Cardiac septum (tissue), 1 donor: ENCODE measurements around the genes RNASE4 and CHD8.

DNA sequence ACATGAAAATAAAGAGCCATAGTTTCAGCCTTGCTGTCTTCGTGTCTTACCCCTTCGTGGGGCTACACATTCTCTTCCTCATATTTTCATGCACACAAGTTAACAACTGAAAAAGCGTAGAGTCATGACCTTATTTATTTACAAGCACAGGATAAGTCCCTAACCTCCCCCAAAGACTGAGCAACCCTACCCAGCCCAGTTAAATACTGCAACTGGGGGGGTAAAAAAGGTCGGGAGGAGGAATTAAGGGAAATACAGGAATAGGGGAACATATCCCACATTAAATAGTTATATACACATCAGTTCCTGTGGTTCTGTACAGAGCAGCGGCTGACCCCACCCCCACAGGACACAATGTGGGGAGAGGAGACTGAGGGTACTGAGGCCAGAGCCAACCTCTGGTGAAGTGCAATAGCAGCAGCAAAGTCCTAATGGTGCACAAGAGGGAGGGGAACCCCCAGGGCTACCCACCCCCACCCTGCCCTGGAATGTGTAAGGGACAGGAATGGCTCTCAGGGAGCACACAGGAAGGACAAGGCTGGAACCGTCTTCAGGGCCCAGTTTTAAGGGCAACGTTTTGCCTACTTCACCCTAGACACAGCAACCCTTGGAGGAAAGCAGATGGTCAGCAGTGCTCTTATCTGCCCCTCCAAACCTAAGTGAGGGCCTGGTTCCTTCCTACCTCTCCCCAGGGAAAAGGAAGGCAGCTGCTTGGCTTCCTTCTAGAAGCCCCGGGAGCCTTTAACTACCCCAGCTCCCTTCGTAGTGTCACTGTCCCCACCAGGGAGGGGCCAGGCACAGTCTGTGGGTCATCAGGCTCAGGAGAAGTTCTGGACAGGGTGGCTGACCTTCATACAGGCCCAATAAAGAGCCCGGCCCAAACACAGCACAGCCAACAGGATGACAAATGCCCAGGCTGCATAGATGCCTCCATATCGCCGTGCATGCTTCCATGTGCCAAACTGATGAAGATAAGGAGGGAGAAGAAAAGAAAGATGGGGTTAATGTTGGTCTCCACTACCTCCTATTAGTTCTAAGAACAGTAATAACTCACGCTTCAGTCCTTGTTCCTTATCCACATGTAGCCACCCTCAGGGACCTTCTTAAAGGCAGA is 3.1 kb downstream of the APEX1 start:
- PRO-cap: no peak

DNA sequence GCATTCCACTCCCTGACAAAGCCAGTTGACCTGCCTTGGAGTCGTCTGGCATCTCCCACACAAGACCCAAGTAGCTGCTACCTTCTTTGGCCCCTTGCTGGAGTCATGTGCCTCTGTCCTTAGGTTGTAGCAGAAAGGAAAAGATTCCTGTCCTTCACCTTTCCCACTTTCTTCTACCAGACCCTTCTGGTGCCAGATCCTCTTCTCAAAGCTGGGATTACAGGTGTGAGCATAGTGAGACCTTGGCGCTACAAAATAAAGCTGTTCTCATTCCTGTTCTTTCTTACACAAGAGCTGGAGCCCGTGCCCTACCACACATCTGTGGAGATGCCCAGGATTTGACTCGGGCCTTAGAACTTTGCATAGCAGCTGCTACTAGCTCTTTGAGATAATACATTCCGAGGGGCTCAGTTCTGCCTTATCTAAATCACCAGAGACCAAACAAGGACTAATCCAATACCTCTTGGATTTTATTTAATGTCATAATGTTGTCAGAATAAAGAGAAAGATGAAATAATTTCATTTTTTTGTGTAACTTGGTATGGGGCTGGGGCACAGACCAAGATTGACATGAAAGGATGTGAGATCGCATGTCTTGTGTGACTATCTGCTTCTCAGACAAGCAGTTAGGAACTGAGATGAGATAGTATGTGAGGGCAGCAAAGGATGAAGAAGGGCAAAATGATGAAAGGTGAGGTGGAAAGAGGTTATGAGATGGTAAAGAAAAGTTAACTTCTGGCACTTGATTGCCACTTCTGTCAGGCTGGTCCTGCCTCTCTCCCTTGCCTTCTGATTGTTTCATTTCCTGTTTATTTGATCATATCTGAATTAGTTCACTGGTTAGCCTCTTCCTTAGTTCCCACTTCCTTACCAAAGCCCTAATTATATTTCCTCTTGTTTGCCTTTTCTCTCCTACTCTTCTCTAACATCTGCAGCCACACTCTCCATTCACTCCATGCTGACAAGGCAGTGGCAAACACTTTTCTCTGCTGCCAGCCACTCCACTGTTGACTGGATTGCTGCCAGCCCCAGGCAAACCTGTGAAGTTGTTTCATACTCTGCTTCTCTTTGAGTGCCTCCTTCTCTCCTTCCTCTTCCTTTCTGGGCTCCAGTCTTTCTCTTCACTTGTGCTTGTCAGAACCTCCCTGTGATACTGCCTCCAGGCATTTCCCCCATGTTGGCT is 7.8 kb downstream of the PNP start:
- PRO-cap: no peak

GRCh38 chr14:20493662-20494150 is 24.5 kb downstream of the PNP start:
- PRO-cap: bidirectional peak, plus-strand start at chr14:20493960, minus-strand start at chr14:20493822

DNA sequence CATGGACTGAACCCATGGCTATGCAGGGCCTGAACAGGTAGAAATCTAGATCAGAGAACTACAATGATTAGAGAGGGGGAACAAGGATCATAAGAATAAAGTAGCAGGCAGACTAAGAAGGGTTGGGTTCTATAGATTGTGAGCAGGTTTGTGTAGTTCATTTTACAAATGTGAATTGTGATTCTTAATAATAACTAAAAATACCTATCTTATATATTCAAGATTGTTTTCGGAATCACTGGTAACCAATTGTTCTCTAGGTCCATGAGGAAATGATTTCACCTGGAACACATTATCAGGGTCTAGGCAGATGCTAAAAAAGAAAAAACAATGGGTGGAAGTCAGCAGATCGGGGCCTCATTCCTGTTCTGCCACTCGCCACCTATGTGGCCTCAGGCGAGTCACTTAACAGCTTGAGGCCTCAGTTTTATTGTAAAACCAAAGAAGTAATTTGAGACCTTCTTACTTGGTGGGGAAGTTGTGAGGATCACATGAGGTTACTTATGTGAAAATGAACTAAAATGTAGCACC is 29.8 kb downstream of the PNP start:
- PRO-cap: unidirectional peak, plus-strand start at position 360 of the sequence

DNA sequence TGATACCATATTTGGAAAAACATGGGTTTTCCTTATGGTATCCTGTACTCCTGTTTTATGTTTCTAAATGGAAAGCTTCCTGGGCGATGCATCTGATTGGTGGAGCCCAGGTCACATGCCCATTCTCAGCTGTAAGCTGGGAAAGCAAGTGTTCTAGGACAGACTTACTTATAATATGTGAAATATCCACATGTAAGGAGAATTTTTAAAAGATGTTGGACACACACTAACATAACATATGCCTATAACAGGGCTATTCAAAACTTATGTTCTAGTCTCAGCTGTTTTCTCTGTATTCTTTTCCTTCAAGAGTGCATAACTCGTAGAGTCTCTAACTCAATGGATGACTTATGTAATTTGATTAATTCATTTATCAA is 4.3 kb upstream of the RNASE4 start:
- PRO-cap: no peak

GRCh38 chr14:20681796-20682644 is 2.3 kb upstream of the RNASE4 start:
- PRO-cap: bidirectional peak, plus-strand start at chr14:20682581, minus-strand start at chr14:20682435

GRCh38 chr14:20684051-20685041 is at the start of gene RNASE4:
RNASE4 (plus strand) TSS chr14:20684560.
- PRO-cap: bidirectional peak, plus-strand start at chr14:20684589, minus-strand start at chr14:20684440

DNA sequence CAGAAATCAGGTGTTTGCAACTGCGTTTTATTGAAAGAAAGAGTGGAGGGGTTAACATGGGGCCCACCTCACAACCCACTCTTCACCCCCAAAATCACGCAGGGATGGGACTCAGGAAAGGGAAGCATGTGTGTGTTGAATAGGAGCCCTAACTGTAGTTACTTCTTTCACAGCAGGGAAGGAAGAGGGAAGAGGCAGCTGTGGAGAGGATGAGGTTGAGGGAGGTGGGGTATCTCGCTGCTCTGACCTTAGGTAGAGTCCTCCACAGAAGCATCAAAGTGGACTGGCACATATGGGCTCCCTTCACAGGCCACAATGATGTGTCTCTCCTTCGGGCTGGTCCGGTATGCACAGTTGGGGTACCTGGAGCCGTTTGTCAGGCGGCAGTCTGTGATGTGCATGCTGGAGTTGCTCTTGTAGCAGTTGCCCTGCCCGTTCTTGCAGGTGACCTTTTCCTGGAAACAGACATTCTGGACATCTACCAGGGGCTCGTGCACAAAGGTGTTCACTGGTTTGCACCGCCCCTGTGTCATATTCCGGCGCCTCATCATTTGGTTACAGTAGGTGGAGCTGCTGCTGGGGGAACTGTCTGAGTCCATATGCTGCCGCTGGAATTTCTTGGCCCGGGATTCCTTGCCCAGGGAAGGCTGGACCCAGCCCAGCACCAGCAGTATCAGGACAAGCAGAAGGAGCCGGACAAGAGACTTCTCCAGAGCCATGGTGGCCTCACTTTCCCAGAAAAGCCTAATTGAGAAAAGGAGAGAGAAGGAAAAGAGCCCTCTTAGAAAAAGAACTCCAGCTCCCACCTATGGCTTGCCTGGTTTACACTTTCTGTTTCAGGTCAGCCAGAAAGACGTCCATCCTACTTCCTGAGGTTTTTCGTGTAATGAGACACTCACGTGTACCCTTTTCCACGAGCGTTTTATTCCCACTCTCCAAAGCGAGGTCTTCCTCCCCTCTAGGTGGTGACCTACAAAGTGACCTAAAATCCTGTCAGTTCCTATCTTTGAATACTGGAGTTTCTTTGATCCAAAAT is 976 bp downstream of the RNASE1 start:
- PRO-cap: bidirectional peak, plus-strand start at position 563 of the sequence, minus-strand start at position 531 of the sequence

GRCh38 chr14:21037107-21037446 is 2.5 kb upstream of the RNASE13 start:
- PRO-cap: no peak

GRCh38 chr14:21061450-21061820 is 3.8 kb downstream of the RNASE8 start:
- PRO-cap: no peak

GRCh38 chr14:21072045-21072695 is 2.1 kb downstream of the ARHGEF40 start:
- PRO-cap: bidirectional peak, plus-strand start at chr14:21072435, minus-strand start at chr14:21072317

- PRO-cap: no peak
Observed at GRCh38 chr14:21077969-21078495, 7.9 kb downstream of the ARHGEF40 start.

- PRO-cap: no peak
Observed at GRCh38 chr14:21091604-21092255, 6.7 kb downstream of the ZNF219 start.

DNA sequence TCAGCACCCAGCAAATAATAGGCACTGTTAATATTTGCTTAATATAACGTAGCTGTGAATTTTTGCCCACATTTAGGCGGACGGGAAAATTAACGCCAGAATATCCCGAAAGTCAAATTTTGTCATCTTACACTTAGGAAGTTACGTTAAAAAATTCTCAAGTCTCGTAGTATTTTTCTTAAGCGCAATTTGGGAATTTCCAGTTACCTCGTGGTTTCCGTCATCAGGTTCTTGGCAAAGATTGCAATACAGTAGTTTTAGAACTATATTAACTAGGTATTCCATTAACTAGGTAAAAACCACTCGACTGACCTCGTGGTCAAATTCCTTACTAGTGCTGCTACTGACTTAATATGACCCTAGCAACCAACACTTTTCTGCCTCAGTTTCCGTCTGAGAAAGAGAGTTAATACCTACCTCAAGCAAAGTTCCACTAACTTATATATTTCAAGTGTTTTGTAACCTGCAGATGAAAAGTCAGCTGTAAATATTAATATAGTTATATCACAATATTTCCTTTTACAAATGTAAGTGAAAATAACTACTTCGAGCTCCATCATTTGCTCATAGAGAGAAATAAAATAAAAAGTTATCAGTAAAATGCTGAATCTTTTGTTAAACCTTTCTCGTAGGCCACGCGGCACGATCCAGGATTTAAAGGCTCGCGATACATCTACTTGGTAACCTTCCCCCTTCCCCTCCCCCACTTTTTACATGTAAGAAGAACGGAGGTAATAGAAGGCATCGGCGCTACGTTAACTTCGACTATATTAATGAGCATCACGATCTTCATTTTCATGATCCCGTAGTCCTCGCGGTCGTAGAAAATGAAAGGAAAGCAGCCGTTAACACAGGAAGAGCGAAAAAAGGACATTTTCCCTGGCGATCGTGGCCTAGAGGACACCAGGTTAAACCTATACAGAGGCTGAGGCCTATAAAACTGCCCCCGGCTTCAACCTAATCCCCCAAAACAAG is 749 bp downstream of the HNRNPC start:
- PRO-cap: no peak

GRCh38 chr14:21384140-21384931 is 517 bp upstream of the SUPT16H start:
- PRO-cap: bidirectional peak, plus-strand start at chr14:21384312, minus-strand start at chr14:21384019; bidirectional peak, plus-strand start at chr14:21384537, minus-strand start at chr14:21384374; unidirectional peak, plus-strand start at chr14:21384703

DNA sequence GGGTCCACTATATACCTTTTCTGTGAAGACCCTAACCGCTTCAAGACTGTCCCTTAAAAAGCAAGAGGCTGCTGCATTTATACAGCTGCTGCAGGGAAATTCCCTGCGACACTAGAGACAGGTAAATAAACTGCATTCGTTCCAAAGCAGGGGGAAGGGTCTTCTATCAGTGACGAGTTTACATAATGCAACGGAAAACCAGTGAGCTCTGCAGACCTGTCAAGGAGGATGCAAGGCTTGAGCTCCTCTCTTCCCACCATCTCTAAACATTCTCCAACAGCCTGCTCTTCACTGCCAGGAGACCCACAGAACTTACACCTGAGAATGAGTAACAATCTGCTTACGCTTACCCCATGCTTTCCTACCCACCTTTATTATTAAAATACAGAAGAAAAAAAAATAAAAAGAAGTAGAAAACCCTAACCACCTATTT is 692 bp downstream of the CHD8 start:
- PRO-cap: no peak

- PRO-cap: unidirectional peak, minus-strand start at chr14:21455866; bidirectional peak, plus-strand start at chr14:21456348, minus-strand start at chr14:21456090
Observed at GRCh38 chr14:21455648-21456683, at the start of gene CHD8. CHD8 (minus strand) TSS chr14:21456123.

DNA sequence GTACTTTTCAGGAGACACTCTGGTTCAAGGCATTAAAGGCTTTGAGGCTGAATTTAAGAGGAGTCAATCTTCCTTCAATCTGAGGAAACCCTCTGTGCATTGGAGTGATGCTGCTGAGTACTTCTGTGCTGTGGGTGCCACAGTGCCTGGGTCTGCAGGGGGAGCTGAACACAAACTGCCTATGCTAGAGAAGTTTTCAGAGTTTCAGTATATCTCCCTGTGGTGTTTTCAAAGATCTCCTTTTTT is 179.2 kb upstream of the OR4E1 start:
- PRO-cap: no peak

GRCh38 chr14:21864276-21864523 is 190.6 kb upstream of the OR4E1 start:
- PRO-cap: no peak

GRCh38 chr14:21894253-21894537 is 220.6 kb upstream of the OR4E1 start:
- PRO-cap: no peak